Metanephros (tissue), 2 donors: ENCODE measurements around a stretch of chr15.

DNA sequence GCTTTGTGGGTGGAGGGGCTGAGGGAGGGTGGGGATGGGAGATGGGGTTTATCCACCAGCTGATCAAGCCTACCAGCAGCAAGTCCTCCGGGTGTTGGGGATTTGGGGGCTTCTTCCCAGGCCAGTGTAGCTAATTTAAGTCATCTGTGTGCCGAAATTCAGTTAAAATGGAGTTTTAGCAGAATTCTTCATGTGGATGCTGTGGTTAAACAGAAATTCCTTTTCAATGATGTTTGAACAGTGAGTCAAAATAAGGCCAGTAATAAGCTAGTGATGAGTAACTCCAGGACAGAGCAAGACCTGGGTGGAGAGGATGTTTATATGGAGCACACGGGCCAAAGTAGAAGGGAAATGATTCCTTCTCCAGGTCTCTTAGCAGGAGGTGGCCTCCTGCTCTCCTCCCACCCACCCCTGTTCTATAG lies 31.9 kb upstream of the UACA start:
- RAMPAGE, long total RNA, result no peak

GRCh38 chr15:70913898-70914615 lies 21.4 kb downstream of the LRRC49 start:
- RAMPAGE, long total RNA, result no peak

- RAMPAGE, long total RNA, result no peak
Observed at GRCh38 chr15:71082578-71083784, 32.3 kb upstream of the THSD4 start.

DNA sequence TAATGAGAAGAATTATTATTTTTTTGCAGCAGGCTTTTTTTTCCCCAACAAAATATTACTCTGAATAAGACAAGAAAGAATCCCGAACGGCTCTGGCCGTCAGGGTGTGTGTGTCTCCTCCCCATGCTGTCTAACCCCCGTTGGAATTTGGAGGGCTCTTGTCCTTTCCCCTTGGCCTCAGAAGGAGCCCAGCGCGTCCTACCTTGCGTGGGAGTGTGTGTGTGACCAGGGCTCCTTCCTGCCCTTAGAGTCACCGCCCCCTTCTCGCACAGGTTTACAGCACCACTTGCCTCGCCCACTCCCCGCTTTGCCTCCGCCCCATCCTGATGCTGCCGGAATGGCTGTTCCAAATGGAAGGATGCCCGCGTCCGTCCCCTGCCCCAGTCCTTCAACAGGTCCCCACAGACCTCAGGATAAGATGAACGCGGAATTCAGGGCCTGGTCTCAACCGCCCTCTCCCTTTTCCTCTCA lies 514 bp upstream of the THSD4 start:
- RAMPAGE, long total RNA, result no peak

DNA sequence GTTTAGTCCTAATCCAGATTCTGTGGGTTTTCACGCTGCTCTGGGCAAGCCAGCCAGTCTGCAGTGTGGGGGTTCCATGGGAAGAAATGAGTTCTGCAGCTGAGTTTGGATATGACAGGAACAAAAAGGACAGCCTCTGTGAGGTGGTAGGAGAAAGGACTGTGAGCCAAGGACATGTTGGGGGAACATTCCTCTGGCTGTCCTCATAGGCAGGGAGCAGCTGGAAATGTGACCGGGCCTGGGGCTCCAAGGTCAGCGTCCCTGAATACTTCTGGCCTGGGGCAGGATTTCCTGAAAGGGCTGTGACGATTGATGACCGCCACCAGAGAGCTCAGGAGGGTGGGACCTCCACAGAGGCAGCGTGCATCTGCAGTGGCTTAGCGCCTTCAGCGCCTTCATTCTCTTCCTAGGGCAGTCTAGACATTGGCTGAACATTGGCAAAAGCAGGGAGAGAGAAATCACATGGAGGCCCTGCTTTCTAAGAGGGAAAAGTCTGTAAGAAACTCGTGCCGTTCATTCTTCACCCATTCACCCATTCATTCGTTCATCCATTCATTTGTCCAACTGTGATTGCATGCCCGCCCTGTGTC lies 18.9 kb downstream of the THSD4 start:
- RAMPAGE, long total RNA, result no peak

DNA sequence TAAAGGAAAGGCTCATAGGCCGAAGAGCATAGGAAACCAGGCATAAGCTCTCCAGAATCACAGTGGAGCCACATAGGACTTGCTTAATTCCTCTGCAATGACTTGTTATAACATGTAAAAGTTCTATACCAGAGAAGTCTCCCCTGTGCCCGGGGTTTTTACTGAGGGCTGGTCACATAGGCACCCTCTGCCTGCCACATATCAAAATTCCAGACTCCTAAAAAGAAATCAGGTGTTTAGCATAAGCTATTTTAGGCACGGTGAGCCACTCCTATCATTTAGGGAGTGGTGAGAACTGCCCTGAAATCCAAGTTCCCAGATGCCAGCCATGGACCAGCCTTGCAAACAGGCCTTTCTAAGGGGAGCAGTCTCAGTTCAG lies 130.2 kb downstream of the THSD4 start:
- RAMPAGE, long total RNA, result no peak

GRCh38 chr15:71328351-71328864 lies 213.1 kb downstream of the THSD4 start:
- RAMPAGE, long total RNA, result no peak

DNA sequence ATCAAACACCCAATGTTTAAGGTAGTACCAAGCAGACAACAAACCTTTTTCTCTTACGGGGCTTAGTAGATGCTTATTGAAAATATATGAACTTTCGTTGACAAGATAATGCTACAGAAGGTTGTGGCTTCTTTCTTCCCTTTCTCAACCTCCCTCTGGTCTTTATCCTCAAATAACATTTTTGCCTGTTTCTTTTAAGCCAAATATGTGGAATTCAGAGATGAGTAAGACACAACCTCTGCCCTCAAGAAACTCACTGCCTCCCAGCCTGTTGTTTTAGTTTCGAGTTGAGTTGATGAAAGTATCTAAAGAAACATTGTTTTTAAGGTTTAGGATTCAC lies 218.5 kb downstream of the THSD4 start:
- RAMPAGE, long total RNA, result no peak

- RAMPAGE, long total RNA, result no peak
Observed at GRCh38 chr15:71409432-71410131, 294.3 kb downstream of the THSD4 start.

DNA sequence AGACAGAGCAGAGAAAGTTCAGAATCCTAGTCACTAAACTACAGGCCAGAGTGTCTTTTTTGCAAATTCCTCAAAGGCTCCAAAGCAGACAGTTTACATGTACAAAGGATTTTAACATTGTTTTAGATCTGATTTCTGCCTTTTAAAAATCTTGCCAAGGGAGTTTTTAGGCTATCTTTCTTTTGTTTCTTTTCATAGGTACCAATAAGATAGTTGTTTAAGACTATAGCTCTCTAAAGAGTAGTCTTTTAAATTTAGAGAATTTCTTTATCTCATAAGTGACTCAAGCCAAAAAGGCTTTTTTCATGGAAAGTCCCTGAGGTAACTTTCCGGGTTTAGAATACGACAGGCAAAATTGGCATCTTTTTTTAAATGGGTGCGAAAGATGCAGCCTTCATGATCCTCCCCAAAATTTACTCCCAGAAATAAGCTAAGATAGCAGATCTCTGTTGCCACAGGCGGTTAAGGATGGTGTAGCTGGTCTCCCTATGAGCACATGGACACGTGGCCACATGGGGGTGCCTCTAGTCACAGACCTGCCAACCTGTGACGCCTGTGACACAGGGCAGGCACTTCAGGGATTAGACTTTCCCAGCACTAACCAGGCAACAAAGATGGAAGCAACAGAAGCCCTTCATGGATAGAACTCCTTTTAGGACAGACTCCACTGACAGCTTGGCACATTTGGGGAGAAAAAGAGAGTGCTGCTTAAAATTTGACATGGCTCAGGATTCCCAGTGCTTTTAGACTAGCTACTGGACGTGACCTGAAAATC lies 320.1 kb downstream of the THSD4 start:
- RAMPAGE, long total RNA, result no peak

DNA sequence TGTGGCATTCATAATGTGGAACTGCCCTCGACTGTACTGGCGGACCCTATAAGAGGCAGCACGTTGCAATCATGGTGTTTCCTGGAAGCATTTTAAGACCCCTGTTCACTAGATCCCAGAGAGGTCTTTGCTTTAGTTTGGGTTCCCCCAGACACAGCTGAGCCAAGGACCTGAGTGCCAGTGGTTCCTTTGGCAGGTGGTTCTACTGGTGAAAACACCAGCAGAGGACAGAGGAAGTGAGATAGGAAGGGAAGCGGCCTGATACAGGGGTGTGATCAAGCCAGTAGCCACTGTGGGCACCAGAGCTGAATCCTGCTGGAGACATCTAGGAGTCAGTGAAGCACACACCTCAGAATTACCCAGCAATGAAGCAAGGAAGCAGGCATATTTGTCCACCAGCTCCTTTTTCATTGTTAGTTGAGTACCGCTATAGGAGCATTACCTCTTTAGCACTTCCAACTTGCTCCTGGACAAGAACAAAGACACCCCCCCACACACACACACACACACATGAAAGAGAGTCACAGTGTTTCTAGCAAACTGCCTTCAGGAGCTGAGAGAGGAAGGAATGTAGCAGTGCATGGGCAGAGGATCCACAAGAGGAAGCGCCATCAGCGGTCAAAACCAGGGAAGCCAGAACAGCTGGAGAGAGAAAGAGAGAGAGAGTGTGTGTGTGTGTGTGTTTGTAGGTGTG lies 243.1 kb upstream of the NR2E3 start:
- RAMPAGE, long total RNA, result no peak

DNA sequence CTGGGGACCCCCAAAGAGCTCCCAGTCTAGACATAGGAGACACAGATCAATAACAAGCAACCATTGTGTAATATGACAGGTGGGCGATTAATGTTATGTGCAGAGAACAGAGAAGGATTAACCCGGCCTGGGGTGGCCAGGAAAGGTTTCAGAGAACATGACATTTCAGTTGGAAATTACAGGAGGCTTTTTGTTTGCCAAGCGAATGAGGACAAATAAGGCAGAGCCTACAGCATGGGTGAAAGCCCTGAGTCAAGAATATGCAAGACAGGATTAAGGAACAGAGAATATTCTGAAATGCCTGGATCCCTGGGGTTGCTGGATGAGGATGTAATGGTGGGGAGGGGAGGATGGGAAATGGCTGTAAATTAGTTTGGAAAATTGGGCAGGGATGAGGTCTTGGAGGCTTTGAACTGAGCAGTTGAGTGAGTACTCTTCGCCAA lies 198.8 kb upstream of the NR2E3 start:
- RAMPAGE, long total RNA, result no peak

GRCh38 chr15:71654706-71655396 lies 155.5 kb upstream of the NR2E3 start:
- RAMPAGE, long total RNA, result no peak

- RAMPAGE, long total RNA, result no peak
Observed at GRCh38 chr15:71691404-71691675, 119.0 kb upstream of the NR2E3 start.

DNA sequence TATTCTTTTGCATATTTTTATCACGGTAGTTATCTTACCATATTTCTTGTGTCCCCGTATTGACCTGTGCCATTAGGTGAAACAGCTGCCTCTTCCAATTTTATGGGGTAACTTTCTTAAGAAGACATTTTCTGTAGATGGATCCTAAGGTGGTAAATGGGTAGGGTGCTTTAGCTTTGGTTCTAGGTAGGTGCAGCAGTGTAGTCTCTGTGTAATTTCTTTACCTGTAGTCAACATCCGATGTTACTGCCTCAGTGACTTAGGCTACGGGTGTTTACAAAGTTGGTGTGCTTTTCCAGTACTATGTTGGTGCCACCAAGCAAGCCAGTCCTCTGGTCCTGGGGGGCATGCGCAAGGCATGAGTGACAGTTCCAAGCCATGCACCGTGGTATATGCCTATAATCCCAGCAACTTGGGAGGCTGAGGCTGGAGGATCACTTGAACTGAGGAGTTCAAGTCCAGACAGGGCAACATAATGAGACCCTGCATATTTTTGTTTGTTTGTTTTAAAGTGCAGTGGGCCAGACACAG lies 115.6 kb downstream of the NR2E3 start:
- RAMPAGE, long total RNA, result no peak

DNA sequence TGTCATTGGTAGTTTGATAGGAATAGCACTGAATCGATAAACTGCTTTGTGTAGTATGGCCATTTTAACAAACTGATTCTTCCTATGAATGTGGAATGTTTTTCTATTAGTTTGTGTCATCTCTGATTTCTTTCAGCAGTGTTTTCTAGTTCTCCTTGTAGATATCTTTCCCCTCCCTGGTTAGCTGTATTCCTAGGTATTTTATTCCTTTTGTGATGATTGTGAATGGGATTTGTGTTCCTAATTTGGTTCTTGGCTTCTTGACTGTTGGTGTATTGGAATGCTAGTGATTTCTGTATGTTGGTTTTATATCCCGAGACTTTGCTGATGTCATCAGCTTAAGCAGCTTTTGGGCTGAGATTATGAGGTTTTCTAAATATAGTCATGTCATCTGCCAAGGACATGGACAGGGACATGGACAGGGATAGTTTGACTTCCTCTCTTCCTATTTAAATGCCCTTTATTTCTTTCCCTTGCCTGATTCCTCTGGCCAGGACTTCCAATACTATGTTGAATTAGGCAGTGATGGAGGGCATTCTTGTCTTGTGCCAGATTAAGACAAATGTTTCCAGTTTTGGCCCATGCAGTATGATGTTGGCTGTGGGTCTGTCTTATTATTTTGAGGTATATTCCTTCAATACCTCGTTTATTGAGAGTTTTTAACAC lies 35.7 kb downstream of the MYO9A start:
- RAMPAGE, long total RNA, result no peak

DNA sequence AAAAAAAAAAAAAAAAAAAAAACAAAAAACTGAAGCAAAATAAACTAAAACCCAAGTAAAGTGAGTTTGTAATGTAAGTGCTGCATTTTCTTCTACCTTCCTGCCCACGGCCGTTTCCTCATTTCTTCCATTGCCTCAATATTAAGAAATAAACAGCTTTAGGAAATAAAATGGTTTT lies 3.3 kb downstream of the PKM start:
- RAMPAGE, long total RNA, result no peak

DNA sequence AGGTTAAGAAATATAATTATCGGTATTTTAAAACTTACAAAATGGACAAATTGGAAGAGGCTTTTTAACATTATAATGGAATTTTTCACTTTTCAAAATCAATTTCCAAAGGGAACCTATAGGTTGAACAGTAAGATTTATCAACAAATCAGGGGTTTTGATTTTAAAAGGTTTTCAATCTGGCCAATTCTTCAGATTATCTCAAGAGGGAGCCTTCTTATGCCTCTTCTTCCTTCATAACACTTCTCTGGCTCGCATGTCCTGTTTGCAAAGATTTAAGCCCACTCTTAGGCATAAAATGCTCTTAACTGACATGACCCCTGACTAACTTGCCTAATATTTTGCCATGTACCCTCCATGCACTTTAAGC lies 1.3 kb upstream of the ARIH1 start:
- RAMPAGE, long total RNA, result no peak

DNA sequence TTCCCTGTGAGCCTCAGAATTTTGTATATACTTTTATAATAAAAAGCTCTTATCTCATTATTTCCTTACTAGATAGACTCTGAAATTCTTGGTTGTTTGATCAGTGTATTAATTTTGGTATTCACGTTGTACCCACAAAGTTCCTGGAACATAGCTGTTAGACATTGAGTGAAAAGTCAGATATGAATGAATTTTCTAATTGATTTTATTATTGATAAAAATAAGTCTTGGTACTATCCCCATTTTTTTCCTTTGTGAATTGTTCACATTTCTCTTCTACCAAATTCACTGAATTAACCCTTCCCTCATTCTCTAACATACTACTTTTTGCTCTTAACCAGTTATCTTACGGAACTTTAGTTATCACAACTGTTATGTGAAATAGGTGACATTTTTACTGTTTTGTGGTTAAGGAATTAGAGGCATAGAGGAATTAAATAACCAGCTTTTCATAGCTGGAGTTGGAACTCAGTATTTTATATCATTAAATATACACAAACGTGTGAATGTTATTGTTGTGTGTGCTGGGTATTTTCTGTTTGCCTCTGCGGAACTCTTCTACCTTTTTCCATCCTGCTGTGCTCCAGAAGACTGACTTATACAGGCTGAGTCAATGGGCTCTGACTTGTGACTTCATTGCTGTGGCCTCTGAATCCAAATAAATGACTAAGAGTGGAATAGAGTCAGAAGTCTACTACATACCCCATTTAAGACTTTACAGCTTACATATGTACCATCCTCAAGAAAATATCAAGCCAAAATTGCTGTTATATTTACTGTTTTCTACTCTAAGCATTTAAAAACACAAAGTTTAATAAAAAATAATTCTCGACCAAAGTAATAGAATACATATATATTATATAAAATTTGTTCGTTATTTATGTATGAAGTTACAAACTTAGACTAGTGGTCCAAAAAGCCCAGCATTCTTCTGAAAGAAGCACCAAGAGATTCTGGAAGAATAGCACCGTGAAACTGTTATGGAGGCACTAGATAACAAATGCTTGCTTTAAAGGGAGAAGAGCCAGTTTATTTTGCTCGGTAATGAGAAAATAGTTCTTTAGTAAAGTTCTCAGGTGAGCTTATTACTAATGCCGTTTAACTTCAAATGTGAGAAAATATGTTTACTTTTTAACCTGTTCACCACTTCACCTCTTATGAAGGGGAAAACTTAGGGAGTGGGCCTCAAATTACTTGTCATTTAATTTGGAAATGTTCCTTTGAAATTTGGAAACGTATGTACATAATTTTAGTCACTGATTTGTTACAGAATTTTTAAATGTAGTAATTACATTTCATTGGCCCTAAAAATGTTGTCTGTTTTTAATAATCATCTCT lies 17.7 kb downstream of the ARIH1 start:
- RAMPAGE, long total RNA, result no peak

GRCh38 chr15:72581718-72582292 lies 72.7 kb upstream of the GOLGA6B start:
- RAMPAGE, long total RNA, result no peak